ENCODE measurements around a stretch of chr10.

- PRO-cap = no peak
These were observed 36.7 kb downstream of the NET1 start for GRCh38 chr10:5448698-5449782.

DNA sequence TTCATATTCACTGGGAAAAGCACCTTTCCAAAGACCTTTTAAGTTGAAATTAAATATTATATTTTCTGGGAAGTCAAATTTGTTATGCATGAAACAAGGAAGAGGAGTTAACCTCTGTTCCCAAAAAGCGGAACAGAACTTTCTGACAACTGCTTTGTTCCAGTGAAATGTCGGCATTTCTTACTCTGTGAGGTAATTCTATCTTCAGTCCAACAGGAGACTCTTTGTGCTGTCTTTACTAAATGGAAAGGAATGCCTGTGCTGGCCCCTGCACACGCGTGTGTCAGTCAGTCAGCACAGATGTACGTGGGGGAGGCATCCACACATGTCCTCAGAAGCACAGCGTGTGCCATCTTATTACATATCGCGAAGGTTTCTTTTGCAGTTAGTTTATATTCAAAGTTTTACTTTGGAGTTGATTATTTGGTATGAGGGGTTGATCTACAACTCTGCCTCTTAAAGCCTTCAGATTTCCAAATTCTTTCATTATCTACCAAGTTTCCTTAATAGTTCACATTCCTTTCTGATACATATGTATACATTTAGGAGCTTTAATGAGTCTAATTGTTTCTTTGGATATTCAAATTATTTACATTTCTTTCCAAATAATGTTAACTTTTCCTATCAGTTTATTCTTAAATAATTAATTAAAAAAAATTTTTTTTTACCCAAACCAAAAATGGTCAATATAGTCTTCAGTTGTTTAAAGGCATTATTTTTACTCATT is 37.6 kb downstream of the NET1 start:
- PRO-cap = no peak

- PRO-cap = no peak
These were observed 42.7 kb downstream of the CALML5 start for GRCh38 chr10:5456471-5457186.

DNA sequence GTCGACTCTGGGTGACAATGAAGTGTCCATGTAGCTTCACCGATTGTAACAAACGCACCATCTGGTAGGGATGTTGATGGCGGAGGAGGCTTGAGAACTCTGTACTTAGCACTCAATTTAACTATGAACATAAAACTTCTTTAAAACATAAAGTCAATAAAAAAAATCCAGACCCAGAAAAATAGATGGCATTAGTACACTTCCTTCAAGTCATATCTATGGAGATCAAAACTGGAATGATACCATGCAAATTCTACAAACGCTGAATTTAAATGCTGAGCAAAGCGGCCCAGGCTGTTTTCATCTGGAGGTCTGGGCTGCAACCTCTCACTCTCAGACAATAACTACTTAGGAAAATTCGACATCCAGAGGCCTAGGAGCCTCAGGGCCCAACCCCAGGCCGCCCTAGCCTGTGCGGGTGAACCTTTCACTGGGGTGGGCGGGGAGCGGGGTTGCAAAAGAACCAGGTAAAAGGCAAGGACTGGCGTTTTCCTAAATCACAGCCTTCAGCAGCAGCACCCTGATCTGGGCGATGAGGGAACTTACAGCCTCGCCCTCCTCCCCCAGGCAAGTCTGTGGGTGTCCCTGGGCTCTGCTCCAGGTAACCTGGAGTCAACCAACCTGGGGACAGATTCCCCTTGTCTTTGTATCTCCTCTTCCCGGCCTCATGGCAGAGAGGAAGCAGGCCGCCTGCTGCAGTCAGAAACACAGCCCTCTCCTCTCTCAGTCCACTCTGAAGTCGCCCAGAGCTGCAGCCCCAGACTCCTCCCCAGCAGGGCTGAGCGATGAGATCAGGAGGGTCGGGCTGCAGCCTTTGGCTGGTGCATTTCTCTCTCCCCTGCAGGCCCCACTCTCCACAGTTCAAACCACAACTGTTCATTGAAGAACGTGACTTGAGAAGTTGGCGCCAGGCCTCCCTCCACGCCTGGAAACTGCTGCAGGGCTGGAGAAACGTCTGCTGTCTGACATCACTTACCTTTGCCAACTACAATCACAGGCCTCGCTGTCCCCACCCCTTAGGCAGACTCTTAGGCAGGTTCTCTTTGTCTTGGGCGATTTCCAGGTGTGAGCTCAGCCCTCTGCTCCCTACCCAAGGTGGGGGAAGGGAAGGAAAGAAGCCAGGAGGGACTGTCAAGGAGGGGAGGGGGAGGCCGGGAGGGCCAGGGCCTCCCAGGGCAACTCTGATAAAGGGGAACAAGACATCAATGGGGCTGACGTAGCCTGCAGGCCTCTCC is 33.2 kb downstream of the CALML5 start:
- PRO-cap = no peak

DNA sequence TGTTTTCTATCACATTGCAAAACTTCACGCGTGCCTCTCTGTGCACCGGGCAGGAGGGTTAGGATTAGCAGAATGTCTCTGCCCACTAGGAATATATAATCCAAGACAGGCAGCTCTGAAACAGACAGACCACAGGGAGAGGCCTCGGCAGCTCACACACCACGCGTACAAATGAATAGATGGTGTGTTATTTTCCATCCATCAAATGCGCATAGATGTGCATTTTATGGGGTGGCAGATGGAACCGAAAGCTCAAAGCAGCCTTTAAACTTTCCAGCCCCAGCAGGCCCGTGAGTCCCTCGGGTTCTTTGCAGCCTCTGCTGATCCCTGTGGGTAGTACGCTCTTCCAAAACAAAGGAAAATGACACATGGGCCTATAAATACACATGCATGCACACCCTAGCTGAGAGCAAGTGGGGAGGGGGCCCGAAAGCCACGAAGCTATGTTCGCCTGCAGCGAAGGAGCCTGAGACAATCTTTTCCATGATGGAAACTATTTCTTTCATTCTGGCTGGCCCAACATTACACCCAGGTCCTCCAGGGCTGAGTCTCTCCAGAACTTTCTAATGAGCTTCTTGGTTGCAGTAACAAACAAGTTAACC is 32.3 kb downstream of the CALML5 start:
- PRO-cap = no peak

- PRO-cap = no peak
These were observed 22.3 kb downstream of the CALML5 start for GRCh38 chr10:5476679-5477937.

DNA sequence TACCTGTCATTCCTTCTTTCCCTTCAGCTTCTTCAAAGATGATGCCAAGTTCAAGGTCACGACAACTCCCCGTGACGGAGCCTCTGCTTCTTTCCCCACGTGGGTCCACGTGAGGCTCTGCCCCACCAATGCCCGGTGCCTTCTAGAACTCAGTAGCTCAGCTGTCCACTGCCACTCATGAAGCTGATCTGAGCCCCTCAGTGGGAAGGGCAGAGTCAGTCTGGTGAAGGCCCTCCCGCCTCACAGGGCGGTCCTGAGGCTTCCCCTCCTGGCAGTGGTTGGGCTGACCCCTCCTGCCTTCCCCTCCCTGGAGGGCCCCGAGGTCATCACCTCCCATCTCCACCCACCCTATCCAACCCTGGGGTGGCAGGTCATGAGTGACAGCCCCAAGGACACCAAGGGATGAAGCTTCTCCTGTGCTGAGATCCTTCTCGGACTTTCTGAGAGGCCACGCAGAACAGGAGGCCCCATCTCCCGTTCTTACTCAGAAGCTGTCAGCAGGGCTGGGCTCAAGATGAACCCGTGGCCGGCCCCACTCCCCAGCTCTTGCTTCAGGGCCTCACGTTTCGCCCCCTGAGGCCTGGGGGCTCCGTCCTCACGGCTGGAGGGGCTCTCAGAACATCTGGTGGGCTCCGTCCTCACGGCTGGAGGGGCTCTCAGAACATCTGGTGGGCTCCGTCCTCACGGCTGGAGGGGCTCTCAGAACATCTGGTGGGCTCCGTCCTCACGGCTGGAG is 18.8 kb downstream of the CALML5 start:
- PRO-cap = no peak

DNA sequence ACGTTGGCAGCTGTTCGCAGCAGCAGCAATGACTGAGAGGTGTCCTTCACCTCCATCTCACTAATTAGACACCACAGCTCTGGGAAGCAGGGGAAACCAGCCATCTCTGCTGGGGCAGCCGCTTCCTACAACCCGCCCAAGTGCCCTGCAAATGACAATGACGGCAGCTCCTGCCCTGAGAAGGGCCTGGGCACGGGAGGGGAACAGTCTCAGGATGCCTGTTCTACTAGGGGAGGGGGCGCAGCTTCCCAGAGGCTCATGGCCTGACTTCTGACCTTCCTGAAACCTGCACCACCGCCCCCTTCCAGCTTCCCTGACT is 62.3 kb downstream of the CALML3 start:
- PRO-cap = no peak

DNA sequence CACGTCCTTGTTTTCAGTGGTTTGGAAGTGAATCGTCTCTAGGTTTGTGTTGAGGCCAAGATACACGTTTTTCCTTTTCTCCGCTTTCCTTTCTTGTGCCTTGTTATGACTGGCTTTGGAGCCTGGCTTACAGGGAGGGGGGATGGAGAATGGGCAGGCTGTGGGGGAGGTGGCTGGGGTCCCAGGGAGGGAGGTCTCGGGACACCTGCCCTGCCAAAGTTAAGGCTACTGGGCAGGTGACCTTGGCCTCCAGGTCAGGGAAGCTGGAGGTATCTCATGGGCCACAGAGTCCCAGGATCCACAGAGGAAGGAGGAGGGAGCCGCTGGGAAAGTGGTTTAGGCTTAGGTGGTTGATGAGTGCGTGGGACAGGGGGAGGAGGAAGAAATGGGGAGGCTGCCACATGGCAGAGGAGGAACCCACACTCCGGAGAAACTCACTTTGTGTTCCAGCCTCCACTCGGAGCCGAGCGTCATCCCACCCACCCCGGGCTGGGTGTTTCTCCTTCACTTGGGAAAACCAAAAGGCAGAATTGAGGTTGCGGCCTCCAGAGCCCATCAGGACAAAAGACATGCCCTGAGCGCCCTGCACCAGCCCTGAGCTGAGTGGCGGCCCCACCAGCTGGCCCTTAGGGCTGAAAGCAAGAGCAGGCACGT is 46.2 kb downstream of the ASB13 start:
- PRO-cap = no peak

- PRO-cap = no peak
These were observed 26.8 kb downstream of the ASB13 start for GRCh38 chr10:5639247-5640369.

GRCh38 chr10:5693655-5694173 is 9.1 kb downstream of the TASOR2 start:
- PRO-cap = no peak

DNA sequence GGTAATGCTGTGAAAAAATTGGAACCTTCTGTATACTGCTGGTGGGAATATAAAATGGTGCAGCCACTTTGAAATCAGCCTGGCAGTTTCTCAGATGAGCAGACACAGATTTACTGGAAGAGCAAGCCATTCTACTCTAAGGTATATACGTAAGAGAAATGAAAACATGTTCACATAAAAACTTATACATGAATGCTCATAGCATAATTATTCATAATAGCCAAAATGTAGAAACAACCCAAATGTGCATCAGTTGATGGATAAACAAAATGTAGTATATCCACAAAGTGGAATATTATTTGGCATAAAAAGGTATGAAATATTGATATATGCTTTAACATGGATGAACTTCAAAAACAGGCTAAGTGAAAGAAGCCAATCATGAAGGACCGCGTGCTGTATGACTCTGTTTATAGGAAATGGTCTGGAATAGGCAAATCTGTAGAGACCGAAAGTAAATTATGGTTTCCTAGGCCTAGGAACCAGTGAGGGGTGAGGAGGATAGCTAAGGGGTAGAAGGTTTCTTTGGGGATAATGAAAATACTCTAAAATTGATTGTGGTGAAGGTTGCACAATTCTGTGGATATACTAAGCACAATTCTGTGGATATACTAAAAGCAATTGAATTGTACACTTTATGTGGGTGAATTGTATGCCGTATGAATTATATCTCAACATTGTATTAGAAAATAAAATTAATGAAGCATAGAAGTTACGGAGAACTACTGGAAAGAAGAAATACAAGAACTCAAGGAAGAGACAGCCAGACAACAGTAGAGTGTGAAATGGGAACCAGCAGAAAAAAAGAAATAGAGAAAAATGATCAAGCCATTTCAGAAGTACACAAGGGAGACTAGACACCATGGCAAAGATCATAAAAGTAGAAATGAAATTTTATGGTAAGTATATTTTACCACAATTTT is 14.5 kb downstream of the TASOR2 start:
- PRO-cap = no peak

- PRO-cap = no peak
These were observed 50.7 kb downstream of the TASOR2 start for GRCh38 chr10:5735203-5735787.

GRCh38 chr10:5785088-5785362 is 28.2 kb downstream of the GDI2 start:
- PRO-cap = no peak

GRCh38 chr10:5812002-5812612 is 1.1 kb downstream of the GDI2 start:
- PRO-cap = unidirectional peak, plus-strand start at chr10:5812491; unidirectional peak, plus-strand start at chr10:5812580

DNA sequence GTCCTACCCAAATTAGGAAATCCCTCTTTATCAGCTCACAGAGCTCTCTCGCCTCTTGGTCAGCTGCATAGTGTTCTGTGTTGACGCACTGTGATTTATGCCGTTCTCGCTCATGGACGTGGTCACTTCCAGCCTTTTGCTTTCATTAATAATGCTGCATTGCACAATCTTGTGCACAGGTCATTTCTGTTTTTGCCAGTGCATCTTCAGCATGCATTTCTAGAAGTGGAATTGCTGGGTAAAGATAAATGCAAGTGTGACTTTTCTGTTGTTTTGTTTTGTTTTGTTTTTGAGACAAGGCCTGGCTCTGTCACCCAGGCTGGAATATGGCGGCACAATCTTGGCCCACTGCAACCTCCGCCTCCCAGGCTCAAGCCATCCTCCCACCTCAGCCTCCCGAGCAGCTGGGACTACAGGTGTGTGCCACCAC is 42.4 kb downstream of the FBH1 start:
- PRO-cap = no peak

DNA sequence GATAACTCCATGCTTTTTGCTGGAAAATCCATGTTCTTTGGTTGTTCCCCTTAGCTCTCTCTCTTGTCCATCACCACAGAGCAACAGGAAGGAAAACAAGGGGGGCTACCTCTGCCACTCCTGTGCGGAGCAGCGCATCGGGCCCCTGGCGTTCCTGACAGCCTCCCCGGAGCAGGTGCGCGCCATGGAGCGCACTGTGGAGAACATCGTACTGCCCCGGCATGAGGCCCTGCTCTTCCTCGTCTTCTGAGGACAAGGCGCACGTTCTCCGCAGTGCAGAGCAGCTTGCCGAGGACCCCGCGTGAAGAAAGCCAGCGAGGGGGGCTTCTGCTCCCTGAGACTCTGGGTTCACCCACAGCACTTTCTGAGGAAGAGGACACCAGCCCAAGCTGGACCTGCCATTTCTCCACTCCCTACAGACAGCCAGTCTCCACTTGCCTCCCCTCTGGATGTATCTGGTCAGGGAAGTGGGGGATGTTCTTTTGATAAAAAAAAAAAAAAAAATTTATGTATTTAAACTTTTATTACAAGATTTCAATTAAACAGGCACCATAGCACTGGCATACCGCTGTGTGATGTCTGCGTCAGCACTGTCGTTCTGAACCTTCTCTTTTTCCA is 40.2 kb downstream of the IL15RA start:
- PRO-cap = no peak

- PRO-cap = no peak
These were observed 27.0 kb downstream of the IL15RA start for GRCh38 chr10:5950273-5950864.

- PRO-cap = no peak
These were observed 25.0 kb downstream of the RBM17 start for GRCh38 chr10:6113712-6114271.

DNA sequence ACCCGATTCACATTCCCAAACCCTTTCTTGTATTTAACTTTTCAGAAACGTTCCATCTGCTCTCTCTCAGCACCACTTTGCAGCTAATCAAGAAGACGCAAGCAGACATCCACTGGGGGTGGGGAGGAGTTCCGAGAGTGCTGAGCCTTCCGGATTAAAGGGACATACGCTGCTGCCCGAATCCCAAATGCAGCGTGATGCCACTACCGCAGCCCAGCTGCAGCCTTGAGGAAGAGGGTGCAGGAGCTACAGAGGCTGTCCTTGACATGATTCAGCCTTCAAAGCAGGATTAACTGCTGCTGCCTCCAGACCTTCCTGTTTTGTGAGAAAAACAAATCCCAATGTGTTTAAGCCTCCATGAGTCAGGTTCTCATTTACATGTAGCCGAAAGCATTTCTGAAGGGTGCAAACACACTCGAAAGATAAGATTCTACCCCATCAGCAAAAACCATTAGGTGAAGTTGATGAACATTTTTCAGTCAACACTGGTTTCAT is 40.0 kb downstream of the RBM17 start:
- PRO-cap = no peak